ENCODE results near the gene ODF4.

GRCh38 chr17:8021314-8021927 is 17.4 kb upstream of the ALOX15B start:
- PRO-cap: no peak
- RAMPAGE, long total RNA, 4 experiments: no peak in any of the 4 experiments

DNA sequence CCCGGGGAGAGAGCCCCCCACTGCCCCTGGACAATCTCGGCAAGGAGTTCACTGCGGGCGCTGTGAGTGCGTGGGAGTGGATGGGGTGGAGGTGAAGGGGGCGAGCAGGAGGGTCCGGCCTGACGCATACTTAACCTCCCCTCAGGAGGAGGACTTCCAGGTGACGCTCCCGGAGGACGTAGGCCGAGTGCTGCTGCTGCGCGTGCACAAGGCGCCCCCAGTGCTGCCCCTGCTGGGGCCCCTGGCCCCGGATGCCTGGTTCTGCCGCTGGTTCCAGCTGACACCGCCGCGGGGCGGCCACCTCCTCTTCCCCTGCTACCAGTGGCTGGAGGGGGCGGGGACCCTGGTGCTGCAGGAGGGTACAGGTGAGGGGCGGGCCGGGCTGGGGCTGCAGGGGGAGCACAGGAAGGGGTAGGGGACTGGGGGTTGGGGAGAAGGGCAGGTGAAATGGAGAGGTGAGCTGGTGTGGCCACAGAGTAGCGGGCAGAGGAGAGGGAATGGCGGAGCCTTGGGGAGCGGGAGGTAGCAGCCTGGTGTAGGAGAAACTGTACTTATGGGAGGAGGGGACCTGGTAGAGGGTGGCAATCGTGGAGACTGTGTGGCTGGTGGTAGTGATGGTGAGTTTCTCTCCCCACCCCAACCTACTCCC is 506 bp downstream of the ALOX15B start:
- PRO-cap: no peak
- RAMPAGE, long total RNA, 4 experiments: no peak in any of the 4 experiments

DNA sequence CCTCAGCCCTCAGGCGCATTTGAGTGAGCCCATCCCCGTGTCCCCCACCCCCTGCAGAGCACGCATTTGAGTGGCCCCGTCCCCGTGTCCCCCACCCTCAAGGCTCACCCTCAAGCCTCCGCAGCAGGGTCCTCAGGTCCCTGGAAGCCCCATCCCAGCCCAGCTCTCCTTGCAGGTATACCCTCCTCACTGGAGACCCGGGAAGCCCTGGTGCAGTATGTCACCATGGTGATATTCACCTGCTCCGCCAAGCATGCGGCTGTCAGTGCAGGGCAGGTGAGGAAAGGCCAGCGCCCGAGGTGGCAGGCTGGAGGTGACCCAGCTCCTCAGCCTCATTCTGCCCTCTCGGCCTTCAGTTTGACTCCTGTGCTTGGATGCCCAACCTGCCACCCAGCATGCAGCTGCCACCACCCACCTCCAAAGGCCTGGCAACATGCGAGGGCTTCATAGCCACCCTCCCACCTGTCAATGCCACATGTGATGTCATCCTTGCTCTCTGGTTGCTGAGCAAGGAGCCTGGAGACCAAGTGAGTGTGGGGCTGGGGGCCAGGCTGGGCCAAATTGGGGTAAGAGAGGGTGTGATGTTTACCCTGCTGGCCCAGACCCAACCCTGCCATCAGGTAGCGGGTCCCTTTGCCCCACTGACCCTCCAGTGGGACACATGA is 8.7 kb downstream of the ALOX15B start:
- PRO-cap: no peak
- RAMPAGE, long total RNA, 4 experiments: no peak in any of the 4 experiments

GRCh38 chr17:8048317-8048965 is 9.6 kb downstream of the ALOX15B start:
- PRO-cap: no peak
- RAMPAGE, long total RNA, 4 experiments: no peak in any of the 4 experiments

- PRO-cap: no peak
- RAMPAGE, long total RNA, 4 experiments: no peak in any of the 4 experiments
Observed at GRCh38 chr17:8068853-8069391, 18.6 kb downstream of the ALOX12B start.

DNA sequence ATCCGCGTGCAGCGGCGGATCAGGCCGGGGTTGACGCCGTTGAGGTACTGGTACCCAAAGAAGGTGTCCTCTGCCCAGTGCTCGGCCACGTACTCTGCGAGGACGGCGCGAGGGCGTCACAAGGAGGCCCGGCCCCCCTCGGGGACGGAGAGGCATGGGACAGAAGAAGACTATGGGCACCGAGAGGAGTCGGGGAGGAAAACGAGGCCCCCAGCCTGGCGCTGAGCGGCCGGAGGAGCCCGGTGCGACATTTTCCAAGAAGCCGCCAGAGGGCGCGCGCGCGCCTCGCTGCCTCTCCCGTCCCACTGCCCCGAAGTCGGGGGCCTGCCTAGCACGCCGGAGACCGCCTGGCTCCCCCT is 7.7 kb downstream of the ALOX12B start:
- PRO-cap: no peak
- RAMPAGE, long total RNA, 4 experiments: no peak in any of the 4 experiments

GRCh38 chr17:8119008-8119482 is 731 bp upstream of the ALOXE3 start:
- PRO-cap: no peak
- RAMPAGE, long total RNA, 4 experiments: no peak in any of the 4 experiments

- PRO-cap: unidirectional peak, minus-strand start at chr17:8138118
- RAMPAGE, long total RNA, 4 experiments: no peak in any of the 4 experiments
Observed at GRCh38 chr17:8137820-8138565, 14.1 kb upstream of the HES7 start.

DNA sequence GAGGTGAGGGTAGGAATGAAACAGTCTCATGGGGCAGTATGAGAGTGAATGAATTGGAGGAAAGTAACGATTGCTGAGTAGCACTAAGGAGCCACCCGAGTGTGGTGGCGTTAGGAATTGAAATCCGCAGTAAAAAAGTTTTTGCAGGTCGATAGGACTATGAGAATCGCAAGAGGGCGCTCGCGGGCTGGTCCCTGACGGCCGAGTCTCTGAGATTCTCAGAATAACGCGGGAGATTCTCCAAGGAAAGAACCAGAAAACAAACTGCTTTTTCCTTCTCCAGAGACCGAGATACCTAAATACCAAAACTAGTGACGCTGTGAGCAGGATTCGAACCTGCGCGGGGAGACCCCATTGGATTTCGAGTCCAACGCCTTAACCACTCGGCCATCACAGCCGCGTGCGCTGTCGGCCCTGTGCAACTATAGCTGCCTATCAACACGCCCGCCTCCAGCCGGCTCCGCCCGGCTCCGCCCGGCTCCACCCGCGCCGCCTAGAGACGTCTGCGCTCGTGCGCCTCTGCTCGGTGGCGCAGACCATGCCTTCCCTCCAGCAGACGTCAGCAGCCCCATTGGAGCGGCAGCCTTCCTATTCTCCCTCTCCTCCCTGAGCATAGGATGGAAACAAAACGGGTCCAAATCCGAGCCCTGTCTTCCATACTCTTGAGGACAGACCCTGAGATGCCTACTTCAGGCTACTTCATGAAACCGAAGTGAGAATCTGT is 13.5 kb downstream of the PER1 start:
- PRO-cap: bidirectional peak, plus-strand start at position 552 of the sequence, minus-strand start at position 426 of the sequence
- RAMPAGE, long total RNA, 4 experiments: no peak in any of the 4 experiments

DNA sequence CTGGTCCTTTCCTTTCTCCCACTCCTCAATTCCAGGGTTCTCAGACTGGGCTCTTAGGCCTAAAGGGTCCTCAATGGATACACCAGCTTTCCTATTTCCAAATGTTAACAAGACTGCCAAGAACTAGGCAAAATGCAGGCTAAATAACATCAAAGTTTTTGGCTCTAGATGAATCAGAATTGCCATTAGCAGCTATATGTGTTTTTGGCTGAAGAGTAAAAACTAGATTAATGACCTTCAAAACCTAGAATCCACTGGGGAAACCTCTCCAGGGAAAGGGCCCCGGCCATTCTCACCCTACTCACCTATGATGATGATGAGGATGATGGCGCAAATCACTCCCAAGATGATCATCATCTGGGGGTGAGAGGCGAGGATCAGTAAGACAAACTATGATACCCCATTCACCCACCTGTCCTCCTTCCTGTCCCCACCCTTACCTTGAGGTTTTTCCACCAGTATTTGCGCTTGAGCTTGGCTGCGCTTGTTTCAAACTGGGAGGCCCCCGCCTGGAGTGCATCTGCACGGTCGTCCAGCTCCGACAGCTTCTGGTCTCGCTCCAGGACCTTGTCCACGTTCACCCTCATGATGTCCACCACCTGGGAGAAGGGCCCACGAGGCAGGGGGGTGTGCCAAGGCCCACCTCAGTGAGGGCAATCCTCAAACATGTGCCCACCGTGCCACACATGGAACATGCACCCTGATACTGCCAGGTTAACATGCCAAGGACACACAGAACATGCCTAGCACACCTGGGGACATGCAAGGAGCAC is 1.4 kb downstream of the VAMP2 start:
- PRO-cap: no peak
- RAMPAGE, long total RNA, 4 experiments: no peak in any of the 4 experiments

- PRO-cap: no peak
- RAMPAGE, long total RNA, 4 experiments: no peak in any of the 4 experiments
Observed at GRCh38 chr17:8161941-8162879, 538 bp downstream of the VAMP2 start.

- PRO-cap: no peak
- RAMPAGE, long total RNA, 4 experiments: no peak in any of the 4 experiments
Observed at GRCh38 chr17:8224953-8225448, 14.6 kb upstream of the AURKB start.

DNA sequence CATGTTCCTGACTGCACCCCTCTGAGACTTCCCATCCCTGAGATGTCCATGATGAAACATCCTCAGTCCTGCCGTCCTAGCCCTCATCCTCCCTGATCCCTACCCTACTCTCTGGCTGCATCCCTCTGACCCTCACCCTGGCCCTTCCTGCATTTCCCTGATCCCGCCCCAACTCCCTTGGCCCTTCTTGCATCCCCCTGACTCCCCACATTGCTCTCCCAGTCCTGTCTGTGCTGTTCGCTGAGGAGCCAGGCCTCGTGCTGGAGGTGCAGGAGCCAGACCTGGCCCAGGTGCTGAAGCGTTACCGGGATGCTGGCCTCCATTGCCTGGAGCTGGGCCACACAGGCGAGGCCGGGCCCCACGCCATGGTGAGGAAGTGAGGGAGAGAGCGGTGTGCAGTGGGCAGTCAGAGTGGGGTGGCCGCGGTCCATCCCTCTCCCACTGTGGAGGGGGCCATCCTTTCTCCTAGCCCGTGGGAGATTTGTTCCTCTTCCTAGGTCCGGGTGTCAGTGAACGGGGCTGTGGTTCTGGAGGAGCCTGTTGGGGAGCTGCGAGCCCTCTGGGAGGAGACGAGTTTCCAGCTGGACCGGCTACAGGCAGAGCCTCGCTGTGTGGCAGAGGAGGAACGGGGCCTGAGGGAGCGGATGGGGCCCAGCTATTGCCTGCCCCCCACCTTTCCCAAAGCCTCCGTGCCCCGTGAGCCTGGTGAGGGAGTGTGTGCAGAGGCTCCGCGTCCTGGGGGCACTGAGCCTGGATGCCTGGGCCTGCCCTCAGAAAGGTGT is 17.6 kb downstream of the PFAS start:
- PRO-cap: no peak
- RAMPAGE, long total RNA, 4 experiments: no peak in any of the 4 experiments

- PRO-cap: no peak
- RAMPAGE, long total RNA, 4 experiments: no peak in any of the 4 experiments
Observed at GRCh38 chr17:8312189-8312735, 2.2 kb downstream of the ARHGEF15 start.

DNA sequence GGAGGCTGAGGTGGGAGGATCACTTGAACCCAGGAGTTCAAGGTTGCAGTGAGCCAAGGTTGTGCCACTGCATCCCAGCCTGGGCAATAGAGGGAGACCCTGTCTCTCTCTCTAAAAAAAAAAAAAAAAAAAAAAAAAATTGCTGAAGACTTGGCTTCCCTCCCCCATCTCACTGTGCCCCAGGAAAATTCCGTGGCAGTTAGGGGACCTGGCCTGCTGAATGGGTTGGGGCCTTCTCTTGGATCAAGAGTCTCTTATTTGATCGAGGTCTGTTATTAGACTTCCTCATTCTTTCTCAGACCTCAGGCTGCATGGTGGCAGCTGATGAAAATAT is at the start of gene ODF4:
ODF4 (plus strand) TSS at position 193 of the 334 bp plus-strand sequence.
- PRO-cap: no peak
- RAMPAGE, long total RNA, 4 experiments: no peak in any of the 4 experiments

DNA sequence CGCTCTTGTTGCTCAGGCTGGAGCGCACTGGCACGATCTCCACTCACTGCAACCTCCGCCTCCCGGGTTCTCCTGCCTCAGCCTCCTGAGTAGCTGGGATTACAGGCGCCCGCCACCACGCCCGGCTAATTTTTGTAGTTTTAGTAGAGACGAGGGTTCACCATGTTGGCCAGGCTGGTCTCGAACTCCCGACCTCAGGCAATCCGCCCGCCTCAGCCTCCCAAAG is 1.1 kb upstream of the RPL26 start:
- PRO-cap: no peak
- RAMPAGE, long total RNA, 4 experiments: no peak in any of the 4 experiments

- PRO-cap: no peak
- RAMPAGE, long total RNA, 4 experiments: no peak in any of the 4 experiments
Observed at GRCh38 chr17:8437064-8437356, 1.3 kb downstream of the NDEL1 start.

DNA sequence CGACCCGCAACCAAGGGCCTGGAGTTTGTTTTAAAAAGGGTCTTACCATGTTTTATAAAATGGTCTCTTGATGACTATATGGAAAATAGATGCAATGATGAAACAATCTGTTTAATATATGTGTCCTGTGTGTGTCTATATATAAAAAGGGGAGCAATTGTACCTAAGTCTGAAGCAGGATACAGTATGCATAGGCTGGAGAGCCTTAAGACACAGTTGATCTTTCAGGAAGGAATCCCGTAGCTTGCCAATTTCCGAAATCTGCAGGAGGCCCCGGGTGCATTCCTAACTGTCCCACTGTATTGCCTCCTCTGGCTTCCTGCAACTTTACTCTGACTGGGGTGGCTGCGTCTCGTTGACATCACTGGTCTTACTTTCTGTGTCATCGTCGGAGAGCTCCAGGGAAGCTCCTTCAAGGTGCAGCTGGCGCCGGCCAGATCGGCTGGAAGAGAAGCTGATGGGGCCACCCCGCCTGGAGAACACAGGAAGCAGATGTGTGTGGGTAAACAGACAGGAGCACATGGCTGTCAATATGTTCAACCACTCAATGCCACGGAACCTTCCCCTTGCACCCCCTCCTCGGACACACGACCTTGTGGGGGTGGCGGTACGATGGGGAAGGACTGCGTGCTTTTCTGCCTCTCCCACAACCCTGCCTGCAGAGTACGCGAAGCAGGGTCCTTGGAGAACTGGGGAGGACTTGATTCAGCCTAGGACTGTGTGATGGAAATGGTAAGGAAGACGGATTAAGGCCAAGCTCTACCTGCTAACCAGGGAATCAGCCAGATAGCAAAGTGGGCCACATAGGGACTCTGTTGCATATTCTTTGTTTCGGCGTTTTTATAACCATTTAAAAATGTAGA is 40.0 kb downstream of the NDEL1 start:
- PRO-cap: no peak
- RAMPAGE, long total RNA, 4 experiments: start-site peak on the plus strand in 1 of 4 experiments, centred at position 561 of the sequence, 5 reads per replicate

- PRO-cap: no peak
- RAMPAGE, long total RNA, 4 experiments: no peak in any of the 4 experiments
Observed at GRCh38 chr17:8631861-8632424, 1.4 kb upstream of the MYH10 start.

GRCh38 chr17:8807071-8807724 is 8.0 kb upstream of the MFSD6L start:
- PRO-cap: no peak
- RAMPAGE, long total RNA, 4 experiments: no peak in any of the 4 experiments

Data from sigmoid colon (tissue), 4 donors.